ENCODE results near the genes C6orf89 and CCDC167.

DNA sequence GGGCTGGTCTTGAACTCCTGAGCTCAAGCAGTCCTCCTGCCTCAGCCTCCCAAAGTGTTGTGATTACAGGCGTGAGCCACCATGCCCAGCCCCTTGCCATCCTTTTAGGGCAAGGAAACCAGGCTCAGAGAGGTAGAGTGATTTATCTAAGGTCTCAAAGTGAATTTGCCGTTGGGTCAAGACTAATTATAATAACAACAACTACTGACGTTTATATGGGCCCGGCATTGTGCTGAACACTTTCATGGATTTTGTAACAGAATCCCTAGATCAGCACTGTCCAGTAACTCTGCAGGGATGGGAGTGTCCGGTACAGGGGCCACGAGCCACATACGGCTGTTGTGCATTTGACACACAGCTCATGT lies 6.5 kb downstream of the CDKN1A start:
- PRO-cap: no peak
- RAMPAGE, long total RNA, 4 experiments: no peak in any of the 4 experiments

- PRO-cap: unidirectional peak, minus-strand start at chr6:36735833
- RAMPAGE, long total RNA, 4 experiments: no peak in any of the 4 experiments
Measured at GRCh38 chr6:36735631-36736309, 38.1 kb downstream of the RAB44 start.

GRCh38 chr6:36753142-36753557 lies 55.5 kb downstream of the RAB44 start:
- PRO-cap: bidirectional peak, plus-strand start at chr6:36753404, minus-strand start at chr6:36753235
- RAMPAGE, long total RNA, 4 experiments: no peak in any of the 4 experiments

- PRO-cap: no peak
- RAMPAGE, long total RNA, 4 experiments: no peak in any of the 4 experiments
Measured at GRCh38 chr6:36862008-36862847, 12.4 kb downstream of the PPIL1 start.

DNA sequence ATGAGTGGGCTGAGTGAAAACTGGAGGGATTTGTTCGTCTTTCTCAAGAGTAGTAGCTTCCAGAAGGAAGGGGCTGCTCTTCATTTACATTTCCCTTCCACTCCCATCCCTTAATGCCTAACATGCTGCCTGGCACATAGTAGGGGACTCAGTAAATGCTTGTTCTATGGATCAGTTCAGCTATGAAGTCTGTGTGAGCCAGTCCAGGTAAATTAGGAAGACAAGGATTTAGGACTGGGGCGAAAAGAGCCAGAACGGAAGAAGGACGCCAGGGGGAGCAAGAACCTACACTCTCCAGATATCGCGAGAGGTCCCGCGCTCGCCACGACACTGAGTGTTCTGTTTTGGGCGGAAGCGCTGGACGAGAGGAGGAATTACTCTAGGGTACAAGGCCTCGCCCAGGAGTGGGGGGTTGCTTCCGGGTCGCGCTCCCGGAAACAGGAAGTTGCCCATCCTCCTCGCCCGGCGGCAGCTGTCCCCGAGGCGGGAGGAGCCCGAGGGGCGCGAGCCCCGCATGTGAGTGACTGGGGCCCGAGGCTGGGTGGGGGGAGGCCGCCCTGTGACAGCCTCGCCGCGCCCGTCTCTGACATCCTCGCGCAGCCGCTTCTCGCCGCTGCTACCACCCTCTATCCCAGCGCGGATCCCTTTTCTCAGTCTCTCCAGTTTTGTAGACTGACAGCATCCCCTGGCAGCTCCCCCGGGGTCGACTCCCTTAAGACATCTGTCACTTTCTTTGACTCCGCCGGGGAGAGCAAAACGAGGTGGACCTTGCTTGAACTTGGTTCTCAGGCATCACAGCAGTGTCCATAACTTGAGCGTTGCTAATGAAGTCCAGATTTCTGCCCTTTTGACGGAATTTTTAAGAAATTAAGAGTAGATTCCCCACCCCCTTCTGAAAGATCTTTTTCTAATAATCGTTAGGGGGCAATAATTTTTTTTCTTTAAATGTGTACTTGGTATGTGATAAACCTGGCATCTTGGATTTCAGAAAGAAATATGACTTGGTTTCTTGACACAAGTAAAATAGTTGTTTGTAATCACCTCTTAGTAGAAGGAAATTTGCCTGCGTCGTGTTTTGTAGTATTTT lies at the start of gene C6orf89:
Gene C6orf89, plus strand, starts transcription at position 440 of the 1,087 bp plus-strand sequence.
- PRO-cap: bidirectional peak, plus-strand start at position 499 of the sequence, minus-strand start at position 279 of the sequence
- RAMPAGE, long total RNA, 4 experiments: start-site peak on the plus strand in 4 of 4 experiments, centred at positions 409 to 442 of the sequence, 123 to 867 reads per replicate

DNA sequence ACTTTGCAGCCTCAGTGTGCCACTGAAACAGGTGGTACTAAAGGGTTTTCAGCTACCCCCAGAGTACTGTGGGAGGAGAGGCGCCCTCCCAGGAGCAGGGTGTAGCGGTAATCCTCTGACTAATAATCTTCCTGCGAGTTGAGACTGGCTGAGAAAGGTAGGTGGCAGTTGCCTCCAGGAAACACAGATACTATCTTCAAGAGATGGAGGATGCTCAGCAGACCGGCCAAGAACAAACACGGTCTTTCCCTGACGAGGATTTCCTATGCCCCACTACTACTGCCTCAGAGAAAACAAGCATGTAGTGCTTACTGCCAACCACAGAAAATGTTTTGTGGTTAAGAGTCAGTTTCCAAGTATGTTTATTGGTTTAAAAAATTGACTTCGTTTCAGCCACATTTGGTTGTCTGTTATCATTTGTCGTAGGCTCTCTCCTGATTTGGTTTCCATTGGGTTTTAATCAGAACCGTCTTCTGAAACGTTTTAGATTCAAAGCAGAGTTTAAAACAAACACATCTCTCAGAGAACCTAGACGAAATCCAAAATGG lies 26.9 kb downstream of the C6orf89 start:
- PRO-cap: no peak
- RAMPAGE, long total RNA, 4 experiments: no peak in any of the 4 experiments

GRCh38 chr6:36969198-36969840 lies 14.8 kb downstream of the PI16 start:
- PRO-cap: no peak
- RAMPAGE, long total RNA, 4 experiments: no peak in any of the 4 experiments

GRCh38 chr6:37007008-37007216 lies 1.5 kb downstream of the FGD2 start:
- PRO-cap: no peak
- RAMPAGE, long total RNA, 4 experiments: no peak in any of the 4 experiments

- PRO-cap: bidirectional peak, plus-strand start at chr6:37007826, minus-strand start at chr6:37007679
- RAMPAGE, long total RNA, 4 experiments: no peak in any of the 4 experiments
Measured at GRCh38 chr6:37007399-37008057, 2.1 kb downstream of the FGD2 start.

DNA sequence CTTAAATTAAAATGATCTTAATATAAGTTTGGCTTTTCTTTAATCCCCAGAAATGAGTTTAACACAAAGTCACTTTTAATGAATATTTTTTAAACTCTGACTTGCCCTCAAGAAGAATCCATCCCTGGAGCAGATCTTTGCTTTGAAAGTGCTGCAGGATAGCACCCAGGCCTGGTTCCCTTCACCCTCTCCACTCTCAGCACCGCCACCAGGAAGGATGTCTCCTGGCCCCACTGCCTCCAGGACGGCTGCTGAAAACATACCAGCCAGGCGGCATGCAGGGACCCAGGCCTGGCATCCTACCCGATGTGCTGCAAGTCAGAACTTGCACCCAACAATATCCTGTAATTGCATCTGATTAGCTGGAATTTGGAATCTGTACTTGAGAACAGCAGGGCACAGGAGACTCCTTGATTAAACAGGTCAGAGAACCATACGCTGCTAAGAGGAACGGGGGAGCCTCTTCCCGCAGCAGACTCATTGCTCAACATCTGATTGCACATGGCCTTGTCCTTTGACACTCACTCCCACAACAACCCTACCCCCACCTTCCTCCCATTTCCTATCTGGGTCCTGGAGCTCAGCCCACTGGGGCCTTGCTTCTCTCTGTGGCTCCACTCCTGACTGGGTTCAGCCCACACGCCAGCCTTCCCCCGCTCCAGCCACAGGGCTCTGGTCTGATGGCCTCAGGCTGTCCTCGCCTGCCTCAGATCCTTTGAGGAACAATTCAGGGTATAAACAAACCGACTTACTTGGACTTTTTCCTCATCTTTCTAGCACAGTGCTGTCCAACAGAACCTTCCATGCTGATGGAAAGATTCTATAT lies 77.9 kb downstream of the FGD2 start:
- PRO-cap: bidirectional peak, plus-strand start at position 413 of the sequence, minus-strand start at position 313 of the sequence
- RAMPAGE, long total RNA, 4 experiments: no peak in any of the 4 experiments

DNA sequence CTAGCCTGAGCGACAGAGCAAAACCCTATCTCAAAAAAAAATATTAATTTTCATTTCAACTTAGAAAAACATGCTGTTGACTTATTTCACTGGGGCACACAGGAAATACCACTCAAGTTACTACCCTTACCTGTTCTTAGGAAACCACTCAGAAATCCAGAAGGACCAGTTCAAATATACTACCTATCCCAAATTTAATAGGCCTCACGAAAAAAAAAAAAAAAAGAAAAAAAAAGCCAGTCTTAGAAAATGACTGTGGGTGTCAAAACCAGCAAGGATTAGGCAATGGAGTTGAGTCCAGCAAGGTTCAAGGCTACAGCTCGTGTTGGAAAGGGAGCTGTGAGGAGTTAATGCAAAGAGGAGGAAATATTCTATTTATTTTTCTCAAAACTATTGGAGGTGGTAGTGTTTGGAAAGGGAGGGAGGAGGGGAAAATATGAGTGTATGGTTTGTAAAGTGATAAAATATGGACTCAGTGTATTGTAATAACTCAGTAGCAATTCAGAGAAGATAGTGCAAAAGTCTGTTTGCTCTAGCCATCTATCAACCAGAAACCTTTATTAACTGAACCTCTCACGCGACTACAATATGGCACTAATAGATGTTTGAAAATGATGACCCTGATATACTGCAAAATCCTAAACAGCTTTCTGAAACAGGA lies 33.7 kb upstream of the PIM1 start:
- PRO-cap: no peak
- RAMPAGE, long total RNA, 4 experiments: no peak in any of the 4 experiments

- PRO-cap: no peak
- RAMPAGE, long total RNA, 4 experiments: no peak in any of the 4 experiments
Measured at GRCh38 chr6:37141059-37142277, 28.5 kb upstream of the PIM1 start.

DNA sequence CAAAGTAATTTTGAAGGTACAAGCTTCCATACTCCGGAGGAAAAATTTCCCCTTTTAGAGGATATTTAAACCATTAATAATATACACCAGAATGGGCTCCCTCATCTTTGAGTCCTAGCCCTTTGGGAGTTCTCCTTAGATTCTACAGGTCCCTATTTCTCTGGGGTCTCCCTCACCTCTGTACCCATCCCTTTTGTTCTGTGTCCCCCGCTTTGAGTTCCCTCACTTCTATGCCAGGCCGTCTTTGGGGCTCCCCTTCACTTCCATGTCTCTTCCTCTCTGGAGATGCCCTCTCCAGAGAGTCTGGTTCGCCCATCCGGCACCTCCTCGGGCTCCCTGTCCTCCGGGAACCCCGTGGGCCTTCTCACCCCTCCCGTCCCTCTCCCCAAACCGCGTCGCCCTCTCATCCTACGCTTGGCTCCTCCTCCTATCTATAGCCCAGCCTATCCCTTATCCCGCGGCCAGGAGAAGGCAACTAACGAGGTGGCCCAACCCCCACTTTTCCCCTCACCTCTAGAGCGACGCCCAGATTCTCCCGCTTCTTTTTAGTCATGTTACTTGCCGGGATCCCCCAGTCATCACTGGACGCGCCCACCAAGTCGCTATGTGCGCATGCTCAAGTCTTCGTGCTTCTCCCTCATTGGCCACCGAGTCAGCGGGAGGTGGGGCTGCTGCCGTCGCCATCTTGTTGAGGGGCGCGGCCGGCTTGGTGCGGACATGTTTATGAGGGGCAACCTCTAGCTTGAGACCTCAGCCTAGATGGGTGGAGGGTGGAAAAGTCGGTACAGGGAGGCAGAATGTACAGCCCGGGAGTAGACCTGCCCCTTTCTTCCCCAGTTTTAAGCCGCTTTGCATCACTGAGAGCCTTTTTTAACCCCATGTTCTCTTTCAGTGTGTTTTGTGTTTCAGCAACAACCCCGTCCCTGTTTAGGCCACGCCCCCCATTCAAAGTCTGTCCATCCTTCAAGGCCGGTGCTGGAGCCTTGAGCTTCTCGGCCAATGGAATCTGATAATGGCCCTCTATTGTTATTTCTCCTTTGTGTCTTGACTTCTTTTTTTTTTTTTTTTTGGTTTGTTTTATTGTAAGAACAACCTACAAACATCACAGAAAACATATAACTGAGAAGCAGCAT lies at the start of gene CCDC167:
Gene CCDC167, minus strand, starts transcription at position 583 of the 1,133 bp plus-strand sequence.
- PRO-cap: bidirectional peak, plus-strand start at position 688 of the sequence, minus-strand start at position 547 of the sequence
- RAMPAGE, long total RNA, 4 experiments: start-site peak on the minus strand in 2 of 4 experiments, centred at positions 578 to 582 of the sequence, 8 to 28 reads per replicate

DNA sequence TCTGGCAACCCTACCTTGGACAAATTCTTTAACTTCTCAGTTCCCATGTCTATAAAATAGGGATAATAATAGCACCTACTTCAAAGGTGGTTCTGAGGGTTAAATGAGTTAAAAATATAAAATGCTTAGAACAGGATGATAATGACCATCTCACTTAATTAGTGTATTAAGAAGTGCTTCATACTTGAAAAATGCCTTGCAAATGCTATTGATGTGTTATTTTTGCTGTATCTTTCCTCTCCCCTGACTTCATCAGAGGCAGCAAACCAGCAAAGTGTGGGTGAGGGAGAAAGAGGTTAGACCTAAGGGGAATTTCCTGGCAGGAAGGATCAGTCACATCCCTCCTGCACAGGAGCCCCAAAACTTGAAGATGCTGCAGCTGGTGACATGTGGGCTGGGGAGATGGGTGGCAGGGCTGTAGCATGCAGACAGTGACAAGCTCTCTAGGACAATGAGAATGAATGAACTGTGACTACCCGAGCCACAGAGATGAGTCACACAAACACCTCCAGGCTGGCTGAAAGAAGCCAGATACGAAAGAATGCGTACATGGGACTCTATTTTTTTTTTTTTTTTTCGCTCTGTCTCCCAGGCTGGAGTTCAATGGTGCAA lies 53.8 kb upstream of the CCDC167 start:
- PRO-cap: no peak
- RAMPAGE, long total RNA, 4 experiments: no peak in any of the 4 experiments

- PRO-cap: no peak
- RAMPAGE, long total RNA, 4 experiments: no peak in any of the 4 experiments
Measured at GRCh38 chr6:37820665-37821218, 1.2 kb downstream of the ZFAND3 start.

DNA sequence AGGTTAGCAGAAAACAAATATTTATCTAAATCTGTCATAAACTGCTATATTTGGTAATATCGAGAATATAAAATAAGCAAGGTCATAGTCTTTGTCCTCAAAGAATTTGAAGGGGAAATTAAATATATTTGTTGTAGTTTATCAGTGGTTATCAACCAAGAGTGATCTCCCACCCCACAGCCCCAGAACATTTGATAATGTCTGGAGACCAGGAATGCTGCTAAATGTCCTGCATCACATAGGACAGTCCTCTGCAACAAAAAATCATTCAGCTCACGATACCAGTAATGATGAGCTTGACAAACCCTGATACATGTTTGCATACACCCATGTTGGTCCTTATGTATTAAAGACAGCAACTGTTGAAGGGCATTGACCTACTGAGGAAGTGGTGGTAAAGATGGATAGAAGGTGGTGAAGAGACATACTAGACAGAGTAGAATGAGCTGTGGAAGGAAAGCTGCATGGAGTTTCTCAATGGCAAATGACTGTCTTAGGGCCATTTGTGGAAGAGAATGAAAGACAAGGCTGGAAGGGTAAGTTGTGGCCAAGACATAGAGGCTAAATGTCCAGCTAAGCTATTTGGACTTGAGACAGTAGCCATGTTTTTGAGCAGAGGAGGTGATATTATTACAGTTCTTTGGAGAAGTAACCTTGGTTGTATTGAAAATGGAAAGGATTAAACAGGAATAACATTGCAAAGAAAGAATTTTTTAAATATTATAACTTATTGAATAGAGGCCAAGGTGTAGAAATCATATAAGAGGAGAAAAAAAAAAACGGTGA lies 243.9 kb downstream of the ZFAND3 start:
- PRO-cap: no peak
- RAMPAGE, long total RNA, 4 experiments: no peak in any of the 4 experiments

DNA sequence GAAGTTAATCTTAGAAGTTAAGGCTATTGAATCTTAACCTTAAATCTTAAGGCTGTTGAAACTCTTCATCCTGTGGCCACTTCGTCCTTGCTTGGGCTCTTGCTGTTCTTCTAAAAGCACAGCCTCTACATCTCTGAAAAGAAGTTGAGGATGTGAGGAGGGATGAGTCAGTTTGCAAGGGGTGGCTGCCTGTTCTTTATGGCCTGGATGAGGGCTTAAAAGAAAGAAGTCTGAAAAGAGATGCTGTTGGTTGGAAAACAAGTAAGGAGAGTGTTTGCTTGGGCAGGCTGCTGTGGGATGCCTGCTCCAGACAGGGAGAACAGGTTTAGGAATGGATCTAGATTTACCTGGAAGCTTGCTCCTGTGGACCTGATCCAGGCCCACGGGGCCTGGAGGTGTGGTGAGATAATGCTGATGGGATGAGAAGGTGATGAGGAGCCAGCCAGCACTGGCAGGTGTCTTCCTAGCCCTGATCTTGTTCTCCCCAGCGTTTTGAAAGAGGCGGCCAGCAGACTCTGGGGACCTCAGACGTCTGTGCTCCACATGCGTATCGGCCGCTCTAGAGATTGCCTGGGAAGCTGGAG lies 331.1 kb downstream of the ZFAND3 start:
- PRO-cap: no peak
- RAMPAGE, long total RNA, 4 experiments: no peak in any of the 4 experiments

- PRO-cap: no peak
- RAMPAGE, long total RNA, 4 experiments: start-site peak on the plus strand in 1 of 4 experiments, at chr6:38157778-38157998 at its widest, 14 reads per replicate
Measured at GRCh38 chr6:38157794-38158418, 338.4 kb downstream of the ZFAND3 start.

GRCh38 chr6:38172741-38173161 lies 353.2 kb downstream of the ZFAND3 start:
- PRO-cap: no peak
- RAMPAGE, long total RNA, 4 experiments: no peak in any of the 4 experiments

- PRO-cap: no peak
- RAMPAGE, long total RNA, 4 experiments: start-site peak on the minus strand in 2 of 4 experiments, at chr6:38368848-38369344 at its widest, 6 reads per replicate
Measured at GRCh38 chr6:38368610-38369548, 270.9 kb downstream of the BTBD9 start.

All from Peyer's patch (tissue), 4 donors.